Left colon (tissue), 1 donor: ENCODE results near the genes ZBED6, REN and KISS1.

DNA sequence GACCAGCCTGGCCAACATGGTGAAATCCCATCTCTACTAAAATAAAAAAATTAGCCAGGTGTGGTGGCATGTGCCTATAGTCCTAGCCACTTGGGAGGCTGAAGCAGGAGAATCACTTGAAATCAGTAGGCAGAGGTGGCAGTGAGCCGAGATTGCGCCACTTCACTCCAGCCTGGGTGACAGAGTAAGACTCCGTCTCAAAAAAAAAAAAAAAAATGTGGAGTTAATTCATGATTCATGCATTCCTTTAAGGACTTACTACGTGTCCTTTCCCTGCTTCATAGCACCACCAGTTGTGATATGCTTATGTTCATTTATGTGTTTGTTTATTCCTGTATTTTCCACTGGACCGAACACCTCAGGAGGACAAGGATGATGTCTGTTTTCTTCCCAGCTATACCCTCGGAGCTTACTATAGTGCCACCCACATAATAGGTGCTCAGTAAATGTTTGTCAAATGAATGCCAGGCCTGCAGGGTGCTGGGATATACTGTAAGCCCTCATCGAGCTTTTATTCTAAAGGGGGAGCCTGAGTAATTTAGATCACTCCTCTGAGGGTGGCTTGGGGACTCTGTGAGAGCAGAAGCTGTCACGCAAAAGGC, 12.6 kb upstream of the PRELP start:
- PRO-cap = no peak

- PRO-cap = no peak
Measured at GRCh38 chr1:203555695-203557006, 62.2 kb downstream of the OPTC start.

DNA sequence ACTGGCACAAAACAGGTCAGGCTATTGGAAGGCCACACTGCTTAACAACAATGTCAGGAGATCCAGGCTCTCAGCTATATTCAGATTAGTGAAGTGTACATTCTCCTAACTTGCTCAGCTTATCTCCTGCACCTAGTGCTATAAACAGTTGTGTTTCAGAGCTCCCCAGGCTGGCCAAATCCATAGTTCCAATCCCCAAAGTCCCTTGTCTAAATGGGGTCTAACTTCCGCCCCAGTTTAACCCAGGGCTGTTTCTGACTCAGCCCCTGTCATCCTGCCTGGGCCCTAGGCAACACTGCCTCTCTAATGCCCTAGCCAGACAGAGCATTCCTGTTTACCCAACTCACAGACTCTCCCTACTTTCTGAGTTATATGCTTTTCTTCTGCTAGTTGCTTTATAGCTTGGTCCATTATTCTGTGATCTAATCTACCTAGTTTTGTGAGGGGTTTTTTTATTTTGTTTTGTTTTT, 18.4 kb downstream of the ATP2B4 start:
- PRO-cap = no peak

- PRO-cap = no peak
Measured at GRCh38 chr1:203661599-203662008, 35.0 kb downstream of the ATP2B4 start.

- PRO-cap = no peak
Measured at GRCh38 chr1:203675417-203675970, 48.9 kb downstream of the ATP2B4 start.

DNA sequence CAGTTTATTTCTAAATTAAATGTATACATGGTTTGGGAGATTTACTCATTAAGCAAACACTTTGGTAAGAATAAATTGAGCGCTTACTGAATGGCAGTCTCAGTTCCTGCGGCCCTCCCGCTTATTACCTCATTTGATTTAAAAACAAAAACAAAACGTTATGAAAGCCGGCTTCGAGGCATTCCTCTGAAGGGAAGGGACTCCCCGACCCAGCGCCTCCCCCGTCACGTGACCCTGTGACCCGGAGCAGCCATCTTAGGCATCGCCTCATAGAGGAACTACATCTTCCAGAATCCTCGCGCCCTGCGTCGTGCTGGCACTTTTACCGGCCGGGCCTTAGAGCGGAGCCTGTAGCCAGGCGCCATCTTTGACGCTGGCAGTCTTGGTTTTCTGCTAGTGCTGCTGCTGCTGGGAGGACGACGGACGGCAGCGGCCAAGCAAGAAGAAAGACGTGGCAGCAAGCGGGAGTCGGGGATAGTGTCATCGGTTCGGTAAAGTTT, at the start of gene ZBED6:
TSS of gene ZBED6 (plus strand) at position 339 of the 500 bp plus-strand sequence.
- PRO-cap = unidirectional peak, minus-strand start at position 135 of the sequence; bidirectional peak, plus-strand start at position 351 of the sequence, minus-strand start at position 135 of the sequence

GRCh38 chr1:203795785-203796696, 618 bp downstream of the ZBED6 start:
- PRO-cap = bidirectional peak, plus-strand start at chr1:203796106, minus-strand start at chr1:203796015

DNA sequence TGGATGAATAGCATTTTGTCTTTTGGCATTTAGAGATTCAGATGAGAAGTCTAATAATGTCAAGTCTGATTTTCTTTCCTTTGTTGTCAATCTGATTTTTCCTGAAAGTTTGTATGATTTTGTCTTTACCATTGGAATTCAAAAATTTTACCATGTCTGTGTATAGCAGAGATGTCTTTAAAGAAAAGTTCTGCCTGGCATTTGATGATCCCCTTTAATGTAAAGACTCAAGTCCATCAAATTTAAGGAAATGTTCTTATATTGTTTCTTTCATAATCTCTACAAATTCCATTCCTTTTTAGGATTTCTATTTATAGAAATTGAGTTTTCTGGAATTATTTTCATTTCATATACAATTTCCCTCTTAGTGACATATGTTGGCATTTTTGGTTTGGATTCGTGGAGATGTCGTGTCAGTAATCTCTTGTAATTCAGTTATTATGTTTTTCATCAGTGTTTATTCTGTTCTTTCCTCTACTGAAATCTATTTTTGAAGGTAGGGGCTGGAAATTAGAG, 12.9 kb downstream of the ZBED6 start:
- PRO-cap = no peak

DNA sequence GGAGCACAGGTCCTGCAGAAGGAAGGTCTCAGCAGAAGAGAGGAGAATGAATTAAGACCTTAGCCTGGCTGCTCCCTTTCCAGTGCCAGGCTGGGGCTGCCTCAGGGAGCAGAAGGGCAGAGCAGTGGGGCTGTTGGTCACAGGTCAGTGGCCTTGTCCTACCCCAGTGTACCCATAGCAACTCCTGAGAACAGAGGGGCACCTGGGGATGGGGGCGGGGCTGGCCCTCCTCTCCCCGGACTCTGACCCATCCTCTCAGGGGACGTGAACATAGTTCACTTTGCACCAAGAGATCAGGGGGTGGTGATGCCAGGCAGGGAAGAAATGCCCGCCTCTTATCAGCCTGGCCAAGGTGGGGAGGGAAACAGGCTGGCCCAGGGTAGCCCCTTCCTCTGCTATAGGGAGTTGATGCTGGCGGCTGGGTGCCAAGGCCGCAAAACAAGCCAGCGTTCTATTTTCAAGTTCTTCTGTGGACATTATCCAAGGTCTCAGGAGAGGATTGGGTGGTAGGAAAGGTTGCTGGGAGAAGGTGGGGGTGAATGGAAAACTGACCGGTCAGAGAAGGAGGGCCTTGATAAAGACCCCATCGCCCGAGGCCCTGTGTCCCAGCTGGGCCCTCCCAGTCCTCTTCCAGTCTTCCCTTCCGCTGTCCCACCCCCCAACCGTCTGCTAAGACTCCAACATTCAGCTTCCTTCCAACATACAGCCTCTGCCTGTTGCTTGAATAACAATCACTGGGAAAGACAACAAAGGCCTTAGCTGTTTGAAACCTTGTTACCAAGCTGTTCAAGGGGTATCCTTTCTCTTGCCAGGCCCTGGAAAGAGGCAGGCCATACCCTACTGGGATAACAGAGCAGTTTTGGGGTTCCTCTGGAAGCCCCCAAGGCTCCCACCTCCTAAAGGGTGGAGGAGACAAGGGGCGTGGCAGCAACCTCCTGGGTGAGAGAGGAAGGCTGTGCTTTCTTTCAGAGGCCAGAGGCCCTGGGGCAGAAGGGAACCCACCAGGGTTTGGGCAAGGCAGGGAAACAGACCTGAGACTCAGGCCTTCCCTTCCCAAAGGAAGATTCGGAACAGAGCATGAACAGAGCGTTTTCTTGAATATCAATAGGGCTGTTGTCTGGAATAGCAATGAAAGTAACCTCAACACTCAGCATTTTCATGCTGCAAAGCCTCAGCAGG, 4.5 kb downstream of the ETNK2 start:
- PRO-cap = no peak

- PRO-cap = no peak
Measured at GRCh38 chr1:204149458-204150233, 2.2 kb downstream of the ETNK2 start.

- PRO-cap = no peak
Measured at GRCh38 chr1:204166259-204166583, at the start of gene REN. TSS of gene REN (minus strand) at chr1:204166337.

DNA sequence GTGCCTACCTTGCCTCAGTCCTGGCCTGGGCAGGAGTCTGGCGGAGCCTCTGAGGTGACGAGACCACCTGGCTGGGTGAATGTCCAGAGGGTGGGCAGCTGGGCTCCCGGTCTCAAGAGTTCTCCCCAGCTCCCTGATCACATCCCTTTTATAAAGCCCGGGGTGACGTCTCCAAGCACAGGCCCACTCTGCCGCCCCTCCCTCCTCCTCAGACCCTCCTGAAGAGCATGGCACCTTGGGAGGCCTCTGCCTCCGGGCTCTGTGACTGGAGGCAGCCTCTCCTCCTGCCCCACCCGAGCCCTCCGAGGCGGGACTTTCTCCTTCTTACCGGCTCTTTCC, at the start of gene KISS1:
TSS of gene KISS1 (minus strand) at position 124 of the 339 bp plus-strand sequence.
- PRO-cap = no peak

DNA sequence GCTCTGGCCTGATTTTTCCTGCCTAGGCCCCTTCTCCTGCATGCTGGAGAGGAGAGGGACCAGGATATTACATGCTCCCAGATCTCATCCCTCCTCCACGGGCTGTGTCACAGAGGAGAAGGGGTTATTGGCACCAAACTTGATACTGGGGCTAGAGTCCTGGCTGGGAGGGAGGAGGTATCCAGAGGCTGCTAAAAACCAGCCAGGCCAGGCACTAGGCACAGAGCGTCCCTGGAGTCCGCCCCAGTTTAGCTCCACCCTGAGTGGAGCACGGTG, 42.6 kb upstream of the GOLT1A start:
- PRO-cap = no peak

- PRO-cap = unidirectional peak, plus-strand start at chr1:204345648
Measured at GRCh38 chr1:204345215-204346132, 14.3 kb downstream of the PLEKHA6 start.

DNA sequence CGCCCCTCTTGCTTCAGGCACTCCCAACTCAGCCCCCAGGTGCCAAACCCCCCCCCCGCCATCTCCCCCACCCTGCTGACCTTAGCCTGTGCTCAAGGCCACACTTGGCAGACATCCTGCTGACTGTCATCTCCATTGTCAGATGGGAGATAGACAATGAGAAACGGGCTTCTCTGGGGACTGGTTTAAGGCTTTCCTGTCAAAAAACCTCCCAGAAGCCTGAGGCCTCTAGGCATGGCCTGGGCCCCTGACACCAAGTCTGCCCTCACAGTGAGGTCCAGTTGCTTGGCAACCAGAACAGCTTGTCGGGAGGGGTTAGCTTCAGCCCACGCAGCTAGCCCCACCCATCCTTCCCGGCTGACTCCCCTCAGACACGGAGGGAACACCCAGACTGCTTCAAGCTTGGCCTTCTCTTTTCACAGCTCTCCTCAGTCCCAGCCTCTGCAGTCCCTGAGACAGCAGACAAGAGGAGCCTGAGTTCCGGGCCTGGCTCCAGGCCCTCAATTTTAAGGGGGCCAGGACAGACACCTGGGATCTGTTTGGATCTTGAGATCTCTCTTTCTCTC, 11.0 kb downstream of the PLEKHA6 start:
- PRO-cap = bidirectional peak, plus-strand start at position 431 of the sequence, minus-strand start at position 261 of the sequence; unidirectional peak, plus-strand start at position 431 of the sequence

DNA sequence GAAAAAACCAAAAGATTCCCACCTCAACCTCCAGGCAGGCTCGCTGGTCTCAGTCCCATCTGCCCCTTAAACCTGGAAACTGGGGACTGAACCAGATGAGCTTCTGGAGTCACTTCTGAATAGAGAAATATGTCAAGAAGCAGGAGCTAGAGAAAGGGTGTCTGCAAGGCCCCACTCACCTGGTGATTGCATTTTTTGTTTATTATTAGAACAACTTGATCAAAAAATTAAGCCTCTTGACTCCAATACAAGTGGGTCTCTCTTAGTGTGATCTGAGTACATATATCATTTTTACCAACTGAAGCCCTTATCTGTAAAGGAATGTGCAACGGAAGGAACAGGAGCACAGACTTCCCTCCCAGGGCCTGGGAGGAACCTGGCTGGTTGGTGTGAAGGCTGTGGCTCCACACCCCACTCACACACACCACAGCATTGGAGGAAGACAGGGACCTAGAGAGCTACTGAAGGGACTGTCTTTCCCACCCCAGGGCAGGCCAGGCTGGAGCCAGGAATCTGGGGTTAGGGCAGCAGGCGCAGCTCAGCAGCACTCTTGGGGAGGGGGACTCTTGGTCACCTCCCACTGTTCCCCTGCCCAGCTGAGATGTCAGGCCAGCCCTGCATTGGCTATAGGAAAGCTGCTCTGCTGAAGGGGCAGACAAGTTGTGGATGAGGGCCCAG, 1.4 kb upstream of the PLEKHA6 start:
- PRO-cap = no peak

DNA sequence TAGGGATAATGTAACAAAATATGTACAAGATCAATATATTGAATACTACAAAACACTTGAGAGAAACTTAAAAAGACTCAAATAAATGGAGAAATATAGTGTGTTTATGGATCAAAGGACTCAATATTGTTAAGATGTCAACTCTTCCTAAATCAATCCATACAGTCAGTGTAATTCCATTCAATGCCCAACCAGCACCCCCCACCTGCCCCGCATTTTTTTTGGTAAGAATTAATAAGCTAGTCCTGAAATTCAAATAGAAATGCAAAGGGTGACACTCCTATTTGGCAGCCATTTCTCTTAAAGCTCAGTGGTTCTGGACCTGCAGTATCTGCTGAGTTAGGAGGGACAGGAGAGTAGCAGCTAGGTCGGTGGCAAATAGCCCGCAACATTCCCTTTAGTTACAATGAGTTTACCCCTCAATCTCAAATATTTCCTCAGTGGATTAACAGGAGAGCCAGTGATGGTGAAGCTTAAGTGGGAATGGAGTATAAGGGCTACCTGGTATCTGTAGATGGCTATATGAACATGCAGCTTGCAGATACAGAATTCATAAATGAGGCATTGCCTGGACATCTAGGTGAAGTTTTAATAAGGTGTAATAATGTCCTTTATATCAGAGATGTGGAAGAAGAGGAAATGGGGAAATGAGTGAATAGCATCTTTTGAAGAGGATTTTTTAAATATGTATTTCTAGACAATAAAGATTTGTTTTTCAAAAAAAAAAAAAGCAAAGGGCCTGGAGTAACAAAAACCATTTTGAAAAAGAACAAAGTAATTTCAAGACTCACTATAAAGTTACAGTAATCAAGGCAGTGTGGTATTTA, 17.3 kb downstream of the PPP1R15B start:
- PRO-cap = no peak

GRCh38 chr1:204424090-204424755, 12.6 kb upstream of the PPP1R15B start:
- PRO-cap = no peak

GRCh38 chr1:204555877-204556695, 39.9 kb downstream of the MDM4 start:
- PRO-cap = no peak

- PRO-cap = no peak
Measured at GRCh38 chr1:204670567-204671585, 14.7 kb downstream of the LRRN2 start.